SK-MEL-5 (cell line): ENCODE results near the genes TSPAN1 and MKNK1.

GRCh38 chr1:45804637-45805060 is 1.2 kb downstream of the MAST2 start:
RAMPAGE:
- cytosol, long total RNA, result no peak
- long total RNA, result no peak
- nucleus, long total RNA, result no peak

GRCh38 chr1:45954392-45954945 is 151.1 kb downstream of the MAST2 start:
RAMPAGE:
- cytosol, long total RNA, result no peak
- long total RNA, result no peak
- nucleus, long total RNA, result no peak

GRCh38 chr1:46027868-46028607 is 104.4 kb downstream of the PIK3R3 start:
RAMPAGE:
- cytosol, long total RNA, result no peak
- long total RNA, result no peak
- nucleus, long total RNA, result no peak

GRCh38 chr1:46043313-46044104 is 88.9 kb downstream of the PIK3R3 start:
RAMPAGE:
- cytosol, long total RNA, result no peak
- long total RNA, result no peak
- nucleus, long total RNA, result no peak

DNA sequence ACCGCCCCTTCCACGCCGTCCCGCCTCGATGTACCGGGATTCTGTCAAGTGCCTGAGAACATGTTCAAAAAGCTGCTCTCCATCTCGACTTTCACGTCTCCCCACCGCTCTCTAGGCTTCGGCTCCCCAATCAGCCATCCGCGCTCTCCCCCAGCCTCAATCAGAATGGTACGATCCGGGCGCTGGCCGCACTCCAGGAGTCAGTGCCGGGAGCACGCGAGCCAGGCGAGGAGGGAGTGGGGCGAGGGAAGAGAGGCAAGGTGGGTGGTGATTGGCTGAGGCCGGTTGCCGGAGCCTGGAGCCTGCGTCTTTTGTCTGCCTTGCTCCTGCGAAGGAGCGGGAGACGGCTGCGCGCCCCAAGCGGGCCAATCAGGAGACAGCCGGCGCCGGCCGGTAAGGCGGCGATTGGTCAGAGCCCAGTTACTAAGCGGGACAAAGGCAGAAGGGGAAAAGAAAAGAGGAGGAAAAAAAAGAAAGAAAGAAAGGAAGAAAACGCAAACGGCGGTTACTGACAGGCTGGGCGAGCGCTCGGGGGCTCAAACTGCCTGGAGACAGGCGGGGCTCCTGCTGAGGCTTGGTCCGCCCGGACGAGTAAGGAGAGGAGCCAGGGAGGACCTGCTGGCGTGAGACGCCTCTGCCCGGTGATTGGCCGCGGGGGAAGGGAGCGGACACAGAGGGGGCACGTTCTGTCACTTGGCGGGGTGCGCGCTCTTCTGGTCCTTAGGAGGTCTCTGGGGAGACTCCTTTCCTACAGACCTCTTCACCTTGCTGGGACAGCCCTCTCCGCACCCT is 517 bp upstream of the PIK3R3 start:
RAMPAGE:
- cytosol, long total RNA, result no peak
- long total RNA, result no peak
- nucleus, long total RNA, result no peak

DNA sequence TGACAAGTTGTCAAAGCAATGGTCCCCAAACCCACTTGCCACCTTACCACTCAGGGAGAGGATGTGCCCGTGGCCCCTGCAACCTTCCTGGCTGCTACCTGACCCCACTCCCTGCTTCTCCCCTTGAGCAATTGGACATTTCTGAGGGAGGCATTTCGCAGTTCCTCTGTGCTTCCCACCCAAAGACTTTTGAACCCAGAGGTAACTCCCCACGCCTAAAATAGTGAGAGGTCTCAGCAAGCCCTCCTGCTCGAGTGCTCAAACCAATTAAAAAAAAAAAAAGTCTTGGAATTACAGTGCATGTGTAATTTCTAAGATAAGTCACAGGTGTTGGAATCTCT is 1.1 kb upstream of the PIK3R3 start:
RAMPAGE:
- cytosol, long total RNA, result no peak
- long total RNA, result no peak
- nucleus, long total RNA, result no peak

RAMPAGE:
- cytosol, long total RNA, result no peak
- long total RNA, result no peak
- nucleus, long total RNA, result no peak
These were observed 7.7 kb upstream of the TSPAN1 start for GRCh38 chr1:46166932-46167865.

RAMPAGE:
- cytosol, long total RNA, result no peak
- long total RNA, result no peak
- nucleus, long total RNA, result no peak
These were observed at the start of gene TSPAN1 for GRCh38 chr1:46174463-46175445. Gene TSPAN1 (plus strand): TSS chr1:46175087.

RAMPAGE:
- cytosol, long total RNA, result no peak
- long total RNA, result no peak
- nucleus, long total RNA, result no peak
These were observed 15.6 kb downstream of the LURAP1 start for GRCh38 chr1:46218540-46219232.

DNA sequence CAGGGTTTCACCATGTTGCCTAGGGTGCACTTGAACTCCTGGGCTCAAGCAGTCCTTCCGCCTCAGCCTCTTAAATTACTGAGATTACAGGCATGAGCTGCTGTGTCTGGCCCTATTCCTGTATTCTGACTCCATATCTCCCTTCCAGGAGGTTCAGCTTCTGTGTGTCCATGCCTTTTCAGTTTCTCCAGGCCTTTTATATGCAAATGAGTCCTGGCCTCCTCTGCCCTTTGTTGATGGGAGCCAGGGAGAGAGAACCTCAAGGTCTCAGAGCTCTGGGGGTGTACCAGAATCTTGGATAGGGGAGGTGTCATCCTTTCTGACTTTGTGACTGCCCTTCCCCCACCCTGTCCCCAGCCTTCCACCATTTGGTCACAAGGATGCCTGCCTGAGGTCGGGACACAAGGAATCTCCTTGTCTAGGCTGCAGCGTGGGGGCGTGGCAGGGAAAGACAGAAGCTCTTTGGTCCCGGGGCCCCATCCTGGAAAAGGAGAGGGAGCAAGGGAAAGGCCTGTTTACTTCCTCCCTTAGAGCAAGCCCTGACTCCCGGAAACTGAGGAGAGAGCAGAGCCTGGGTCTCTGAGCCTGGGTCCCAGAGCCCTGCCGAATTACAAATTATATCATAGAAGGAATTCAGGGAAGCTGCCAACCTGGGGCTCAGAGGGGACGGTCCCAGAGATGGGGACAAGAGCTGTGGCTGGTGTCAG is 18.7 kb downstream of the LURAP1 start:
RAMPAGE:
- cytosol, long total RNA, result no peak
- long total RNA, result no peak
- nucleus, long total RNA, result no peak

RAMPAGE:
- cytosol, long total RNA, result no peak
- long total RNA, result no peak
- nucleus, long total RNA, result no peak
These were observed 9.8 kb upstream of the NSUN4 start for GRCh38 chr1:46330820-46331127.

DNA sequence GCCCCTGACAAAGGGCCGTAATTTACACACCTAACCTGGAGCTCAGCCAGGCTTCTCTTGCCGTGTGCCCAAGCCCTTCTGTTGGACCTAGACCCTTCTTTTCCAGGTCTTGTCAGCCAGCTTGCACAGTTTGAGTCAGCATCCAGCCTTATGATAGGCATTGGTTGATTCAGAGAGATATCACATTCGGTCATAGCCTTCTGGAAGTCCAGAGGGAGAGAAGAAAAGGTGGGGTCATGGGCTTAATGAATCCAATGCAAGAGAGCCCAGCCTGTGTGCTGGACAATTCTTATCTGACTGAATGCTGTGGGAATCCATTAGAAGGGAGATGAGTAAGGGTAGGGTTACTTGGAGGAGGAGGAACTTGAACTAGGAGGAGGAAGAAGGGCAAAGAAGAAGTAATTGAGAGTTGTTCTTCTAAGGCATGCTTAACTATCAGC is 8.9 kb downstream of the NSUN4 start:
RAMPAGE:
- cytosol, long total RNA, result no peak
- long total RNA, result no peak
- nucleus, long total RNA, result no peak

DNA sequence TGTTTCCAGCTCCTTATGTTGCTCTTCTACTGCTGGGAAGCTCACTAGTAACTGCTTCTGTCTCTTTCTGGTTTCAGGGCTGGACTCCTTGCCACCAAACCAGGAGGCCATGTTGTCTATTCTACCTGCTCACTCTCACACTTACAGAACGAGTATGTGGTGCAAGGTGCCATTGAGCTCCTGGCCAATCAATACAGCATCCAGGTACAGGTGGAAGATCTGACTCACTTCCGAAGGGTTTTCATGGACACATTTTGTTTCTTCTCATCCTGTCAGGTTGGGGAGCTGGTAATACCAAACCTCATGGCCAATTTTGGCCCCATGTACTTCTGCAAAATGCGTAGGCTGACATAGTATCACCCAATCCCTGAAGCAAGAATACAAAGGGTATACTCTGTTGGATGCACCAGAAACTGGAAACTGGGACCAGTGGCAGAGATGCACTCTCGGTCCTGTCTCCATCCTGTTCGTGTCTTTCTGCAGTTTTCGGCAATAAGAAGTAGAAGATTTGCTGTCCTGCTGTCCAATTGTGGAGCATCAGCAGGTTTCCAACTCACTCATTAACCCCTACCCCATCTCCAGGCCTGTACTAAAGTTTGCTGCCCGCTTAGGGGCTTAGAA is 21.0 kb downstream of the NSUN4 start:
RAMPAGE:
- cytosol, long total RNA, result no peak
- long total RNA, result no peak
- nucleus, long total RNA, result no peak

GRCh38 chr1:46362114-46362627 is 21.6 kb downstream of the NSUN4 start:
RAMPAGE:
- cytosol, long total RNA, result no peak
- long total RNA, result no peak
- nucleus, long total RNA, result no peak

GRCh38 chr1:46363005-46363754 is 22.6 kb downstream of the NSUN4 start:
RAMPAGE:
- cytosol, long total RNA, result no peak
- long total RNA, result no peak
- nucleus, long total RNA, result no peak

DNA sequence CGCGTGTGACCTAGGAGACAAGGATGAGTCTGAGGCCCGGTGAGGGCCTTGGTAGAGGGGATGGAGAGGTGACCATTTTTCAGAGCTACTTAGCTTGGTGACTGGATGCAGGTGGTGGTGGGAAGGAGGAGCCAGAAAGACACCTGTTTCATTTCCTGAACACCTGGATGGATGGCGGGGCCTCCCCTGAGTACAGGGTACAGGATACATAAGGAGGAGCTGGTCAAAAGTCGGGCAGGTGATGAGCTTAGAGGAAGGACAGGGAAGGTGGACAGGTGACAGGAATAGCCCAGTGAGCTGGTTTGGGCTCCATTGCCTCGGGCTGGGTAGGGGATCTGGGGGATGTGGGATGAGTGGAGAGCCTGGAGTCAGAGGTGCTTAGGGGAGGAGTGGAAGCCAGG is 6.3 kb downstream of the FAAH start:
RAMPAGE:
- cytosol, long total RNA, result no peak
- long total RNA, result no peak
- nucleus, long total RNA, result no peak

RAMPAGE:
- cytosol, long total RNA, result no peak
- long total RNA, result no peak
- nucleus, long total RNA, result no peak
These were observed 28.3 kb downstream of the FAAH start for GRCh38 chr1:46422297-46422923.

DNA sequence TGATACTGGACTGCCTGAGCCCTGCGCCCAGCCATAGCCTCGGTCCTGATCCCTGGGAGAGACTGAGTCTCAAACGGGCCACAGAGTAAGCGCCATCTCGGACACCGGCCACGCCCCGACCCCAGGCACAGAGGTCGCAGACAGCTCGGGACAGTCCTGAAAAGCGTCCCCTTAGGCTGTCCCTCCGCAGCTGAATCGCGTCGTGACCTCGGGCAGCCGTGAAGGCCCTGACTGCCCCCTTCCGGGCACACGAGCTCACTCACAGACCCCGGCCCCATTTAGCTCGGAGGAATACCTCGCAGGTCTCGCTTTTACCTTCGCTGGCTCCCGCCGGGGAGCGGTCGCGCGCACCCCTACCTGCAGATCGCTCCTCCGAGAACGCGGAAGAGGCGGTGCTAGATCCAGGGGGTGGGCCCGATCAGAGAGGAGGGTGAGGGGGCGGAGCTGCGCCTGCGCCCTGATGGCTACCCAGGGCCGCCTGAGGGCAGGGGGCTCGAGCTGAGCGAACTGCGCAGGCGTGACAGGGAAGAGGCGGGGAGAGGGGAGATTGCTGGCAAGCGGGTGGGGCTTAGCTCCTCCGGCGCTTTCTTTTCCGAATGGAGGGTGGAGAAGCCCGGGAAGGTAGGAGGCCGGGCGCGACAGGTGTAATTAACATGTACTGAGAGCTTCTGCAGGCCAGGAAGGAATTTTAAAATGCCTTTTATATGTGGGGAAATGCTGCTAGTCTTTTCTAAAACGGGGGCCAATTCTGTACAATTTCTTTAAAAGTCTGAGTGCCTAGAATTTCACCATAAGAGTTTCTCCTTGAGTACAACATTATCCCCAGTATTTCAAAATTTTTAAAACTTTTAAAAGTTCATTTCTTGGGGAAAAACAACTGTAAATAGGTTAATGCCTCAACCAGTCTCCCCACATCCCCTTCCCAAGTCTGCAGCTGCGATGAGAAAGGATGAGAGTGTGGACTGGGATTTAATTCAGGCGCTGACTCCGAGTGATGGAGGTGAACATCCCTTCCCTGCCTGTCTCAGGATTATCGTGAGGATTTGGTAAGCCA is at the start of gene MKNK1:
MKNK1 (minus strand) TSS at position 399 of the 1,054 bp plus-strand sequence.
RAMPAGE:
- cytosol, long total RNA, result start-site peak on the minus strand centred at position 378 of the sequence, 24 bp wide, 1,053 and 889 reads in 2 replicates
- long total RNA, result start-site peak on the minus strand centred at position 390 of the sequence, 27 bp wide, 553 and 202 reads in 2 replicates
- nucleus, long total RNA, result start-site peak on the minus strand centred at position 382 of the sequence, 16 bp wide, 409 and 127 reads in 2 replicates

DNA sequence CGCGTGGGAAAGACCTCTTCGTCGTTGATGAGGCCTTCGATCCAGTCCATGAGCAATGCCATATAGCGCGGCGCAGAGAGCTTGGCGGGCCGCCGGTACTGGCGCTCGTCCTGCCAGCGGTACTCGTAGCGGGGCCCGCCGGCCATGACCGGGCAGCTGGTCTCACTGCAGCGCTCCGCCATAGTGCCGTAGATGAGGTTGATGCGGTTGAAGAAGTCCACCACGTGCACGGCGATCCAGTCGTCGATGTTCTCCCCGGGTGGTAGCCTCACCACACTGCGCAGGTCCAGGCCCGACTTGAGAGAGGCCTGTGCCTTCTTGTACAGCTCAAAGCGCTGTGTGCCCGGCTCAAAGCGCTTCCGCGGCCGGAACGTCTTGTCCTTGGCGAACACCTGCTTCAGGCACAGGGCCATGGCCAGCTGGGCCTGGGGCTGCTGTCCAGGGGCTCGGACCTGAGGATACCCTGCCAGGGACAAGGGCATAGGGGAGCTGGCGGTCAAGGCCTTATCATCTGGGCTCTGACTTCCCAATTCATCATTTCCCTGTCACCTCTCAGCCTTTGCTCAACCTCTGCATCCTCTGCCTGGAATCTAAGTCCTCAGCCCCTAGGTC is 3.6 kb downstream of the MOB3C start:
RAMPAGE:
- cytosol, long total RNA, result no peak
- long total RNA, result no peak
- nucleus, long total RNA, result no peak

RAMPAGE:
- cytosol, long total RNA, result no peak
- long total RNA, result no peak
- nucleus, long total RNA, result no peak
These were observed 23.1 kb downstream of the ATPAF1 start for GRCh38 chr1:46644933-46645603.